ENCODE measurements around a stretch of chr19.

- PRO-cap: no peak
- RRBS: 44% methylated on average over 8 of the region's 31 CpGs
These were observed 14.8 kb downstream of the REXO1 start for GRCh38 chr19:1833074-1834281.

DNA sequence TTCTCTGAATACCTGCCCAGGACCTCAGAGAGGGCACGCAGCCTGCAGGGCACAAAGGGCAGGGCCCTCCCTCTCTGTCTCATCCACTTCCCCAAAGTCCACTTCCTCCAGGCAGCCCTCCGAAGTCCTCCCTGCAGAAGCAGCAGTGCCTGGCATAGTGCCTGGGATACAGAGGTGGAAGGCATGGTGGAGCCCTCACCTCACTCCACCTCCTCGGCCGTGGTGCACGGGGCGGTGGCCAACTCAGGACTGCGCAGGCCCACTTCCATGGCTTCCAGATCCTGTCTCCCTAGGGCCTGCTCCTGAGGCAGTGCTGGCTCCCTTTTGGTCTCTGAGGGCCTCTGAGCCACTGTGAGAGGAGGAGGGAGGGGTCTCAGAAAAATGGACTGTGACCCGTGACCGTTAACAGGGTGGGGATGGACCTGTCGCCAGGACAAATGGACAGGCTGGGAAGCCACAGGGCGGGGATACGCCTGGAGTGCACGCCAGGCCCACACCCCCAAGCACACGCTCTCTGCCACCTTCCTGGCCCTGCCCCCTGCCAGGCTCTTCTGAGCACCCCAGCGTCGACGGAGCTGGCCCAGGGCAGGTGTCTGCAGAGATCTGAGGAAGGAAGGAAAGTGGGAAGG lies 8.5 kb downstream of the REXO1 start:
- PRO-cap: no peak
- RRBS: no CpG with 5 or more reads among the region's 17 CpGs

DNA sequence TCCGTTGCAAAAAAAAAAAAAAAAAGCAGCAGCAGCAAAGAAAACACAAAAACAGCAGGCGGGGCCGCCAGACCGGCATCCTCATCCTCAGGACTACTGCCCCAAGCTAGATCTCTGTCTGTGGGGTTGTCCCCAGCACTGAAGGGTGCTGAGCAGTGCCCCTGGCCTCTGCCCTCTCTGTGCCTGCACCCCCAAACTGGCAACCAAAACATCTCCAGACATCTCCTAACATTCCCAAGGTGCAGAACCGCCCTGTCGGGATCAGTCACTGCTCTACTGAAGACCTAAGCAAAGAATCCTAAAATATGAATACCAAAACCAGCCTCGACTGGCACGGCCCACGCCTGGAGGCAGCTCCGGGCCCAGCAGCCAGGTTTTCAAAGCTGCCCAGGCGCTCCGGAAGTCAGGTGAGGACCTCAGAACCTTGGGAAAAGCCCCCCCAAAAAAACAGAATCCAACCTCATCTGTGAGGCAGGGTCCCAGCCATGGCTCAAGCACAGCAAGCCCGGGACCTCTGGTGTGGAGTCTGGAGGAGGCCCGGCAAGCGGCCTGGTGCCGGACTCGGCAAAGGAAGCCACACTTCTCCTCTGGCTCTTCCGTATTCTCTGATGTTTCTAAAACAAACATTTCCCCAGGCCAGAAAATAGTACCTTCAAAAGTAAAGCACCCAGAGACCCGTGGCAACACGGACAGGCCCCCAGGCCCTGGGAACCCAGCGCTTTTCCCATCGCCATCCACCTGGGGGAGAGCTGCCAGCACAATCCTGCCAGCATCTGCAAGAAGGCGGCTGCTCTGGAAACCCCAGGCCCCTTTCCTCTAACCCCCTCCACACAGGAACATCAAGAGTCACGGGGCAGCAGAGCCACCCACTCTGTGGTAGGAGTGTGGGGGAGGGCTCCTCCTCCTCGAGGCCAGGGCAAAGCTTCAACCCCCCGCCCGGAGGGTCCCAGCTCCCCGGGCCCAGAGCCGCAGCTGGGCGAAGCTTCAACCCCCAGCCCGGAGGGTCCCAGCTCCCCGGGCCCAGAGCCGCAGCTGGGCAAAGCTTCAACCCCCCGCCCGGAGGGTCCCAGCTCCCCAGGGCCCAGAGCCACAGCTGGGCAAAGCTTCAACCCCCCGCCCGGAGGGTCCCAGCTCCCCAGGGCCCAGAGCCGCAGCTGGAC lies 5.7 kb downstream of the REXO1 start:
- PRO-cap: no peak
- RRBS: 83% methylated on average over 5 of the region's 38 CpGs

DNA sequence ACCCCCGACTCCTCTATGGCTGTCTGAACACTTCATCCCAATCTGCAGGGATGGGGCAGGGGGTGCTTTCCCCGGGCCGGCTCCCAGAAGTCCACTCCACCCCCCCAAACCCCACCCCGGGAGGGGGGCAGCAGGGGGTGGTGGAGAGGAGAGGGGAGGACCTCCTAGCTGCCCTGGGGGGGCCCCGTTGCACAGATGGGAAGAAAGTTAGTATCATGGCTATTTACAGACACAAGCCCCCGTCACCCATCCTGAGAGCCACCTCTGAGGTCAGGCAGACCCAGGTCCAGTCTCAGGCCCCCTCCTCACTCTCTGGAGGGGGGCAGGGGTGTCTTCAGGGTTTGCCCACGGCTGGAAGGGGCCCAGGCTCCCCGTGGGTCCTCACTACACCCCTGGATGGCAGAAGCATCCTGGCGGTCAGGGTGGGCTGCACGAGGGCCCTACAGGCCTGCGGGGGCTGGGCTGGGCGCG lies 5.8 kb upstream of the REXO1 start:
- PRO-cap: no peak
- RRBS: 62% methylated on average over 1 of the region's 13 CpGs

DNA sequence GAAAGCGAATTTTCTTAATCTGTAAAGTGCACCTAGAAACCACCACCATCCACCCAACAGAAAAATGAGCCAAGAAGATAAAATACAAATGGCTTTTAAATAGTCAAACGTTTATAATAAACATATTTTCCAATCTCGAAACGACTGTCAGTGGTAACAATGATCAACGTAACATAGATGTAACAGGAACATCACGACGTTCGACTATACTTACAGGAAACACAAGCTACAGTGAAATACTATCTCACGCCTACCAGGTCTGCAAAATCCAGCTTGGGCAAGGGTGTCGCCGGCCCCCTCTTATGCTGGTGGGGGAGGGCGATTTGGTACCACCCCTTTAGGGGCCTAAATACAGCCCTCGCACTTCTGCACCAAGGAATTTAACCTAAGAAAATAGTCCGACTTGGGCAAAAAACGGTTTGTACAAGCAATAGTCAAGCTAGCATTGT lies 10.5 kb downstream of the ABHD17A start:
- PRO-cap: no peak
- RRBS: no CpG with 5 or more reads among the region's 15 CpGs

GRCh38 chr19:1875895-1876502 lies 9.3 kb downstream of the ABHD17A start:
- PRO-cap: bidirectional peak, plus-strand start at chr19:1876267, minus-strand start at chr19:1876169
- RRBS: 1% methylated on average over 7 of the region's 63 CpGs

DNA sequence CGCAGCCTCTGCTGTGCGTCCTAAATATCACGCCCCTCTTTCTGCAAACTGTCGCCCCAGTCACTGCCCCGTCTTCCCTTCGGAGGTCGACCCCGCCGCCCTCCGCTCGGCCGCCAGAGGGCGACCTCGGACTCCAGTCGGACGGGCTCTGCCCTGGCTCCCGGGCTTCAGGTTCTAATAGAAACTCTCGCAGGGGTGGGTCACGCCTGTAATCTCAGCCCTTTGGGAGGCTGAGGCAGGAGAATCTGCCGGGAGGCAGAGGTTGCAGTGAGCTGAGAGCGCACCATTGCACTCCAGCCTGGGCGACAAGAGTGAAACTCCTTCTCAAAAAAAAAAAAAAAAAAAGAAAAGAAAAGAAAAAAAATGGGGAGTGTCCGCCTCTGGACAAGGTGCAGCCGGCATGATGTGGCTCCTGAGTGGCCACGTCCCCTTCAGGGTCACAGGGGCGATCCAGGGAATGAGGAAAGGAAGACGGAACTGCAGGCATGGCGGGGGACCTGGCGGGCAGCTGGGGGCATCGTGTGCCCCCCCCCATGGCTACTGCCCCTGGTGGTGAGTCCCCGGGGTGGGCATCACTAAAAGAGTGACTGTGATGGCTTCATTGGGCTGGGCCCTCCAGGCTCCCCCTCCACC lies 11.5 kb upstream of the CSNK1G2 start:
- PRO-cap: unidirectional peak, plus-strand start at position 177 of the sequence; unidirectional peak, plus-strand start at position 238 of the sequence; unidirectional peak, plus-strand start at position 464 of the sequence
- RRBS: 2% methylated on average over 4 of the region's 31 CpGs

DNA sequence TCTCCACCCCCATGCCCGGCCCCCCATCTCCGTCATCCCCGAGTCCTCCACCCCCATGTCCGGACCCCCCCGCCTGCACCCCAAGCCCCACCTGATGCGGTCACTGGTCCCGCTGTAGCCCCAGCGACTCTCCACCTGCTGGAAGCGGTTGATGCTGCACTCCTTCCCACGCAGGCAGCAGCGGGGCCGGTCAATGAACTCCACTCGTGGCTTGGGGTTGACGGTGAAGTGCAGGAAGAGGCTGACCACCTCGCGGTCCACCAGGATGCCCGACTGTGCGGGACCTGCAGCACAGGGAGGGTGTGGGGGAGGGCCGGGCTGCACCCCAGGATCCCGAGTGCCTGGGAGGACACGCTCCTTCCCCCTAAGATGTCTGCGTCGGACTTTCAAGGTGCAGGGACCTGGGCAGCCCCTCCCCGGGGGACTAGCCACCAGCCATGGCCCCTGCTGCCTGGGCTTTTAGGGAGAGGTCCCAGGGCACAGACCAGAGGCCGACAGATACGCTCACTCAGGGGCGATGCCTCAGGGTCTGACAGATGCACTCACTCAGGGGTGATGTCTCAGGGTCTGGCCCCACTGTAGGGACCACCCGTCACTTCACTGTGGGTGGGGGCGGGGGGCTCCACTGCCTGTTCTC lies 28.0 kb downstream of the BTBD2 start:
- PRO-cap: no peak
- RRBS: 60% methylated on average over 7 of the region's 29 CpGs

DNA sequence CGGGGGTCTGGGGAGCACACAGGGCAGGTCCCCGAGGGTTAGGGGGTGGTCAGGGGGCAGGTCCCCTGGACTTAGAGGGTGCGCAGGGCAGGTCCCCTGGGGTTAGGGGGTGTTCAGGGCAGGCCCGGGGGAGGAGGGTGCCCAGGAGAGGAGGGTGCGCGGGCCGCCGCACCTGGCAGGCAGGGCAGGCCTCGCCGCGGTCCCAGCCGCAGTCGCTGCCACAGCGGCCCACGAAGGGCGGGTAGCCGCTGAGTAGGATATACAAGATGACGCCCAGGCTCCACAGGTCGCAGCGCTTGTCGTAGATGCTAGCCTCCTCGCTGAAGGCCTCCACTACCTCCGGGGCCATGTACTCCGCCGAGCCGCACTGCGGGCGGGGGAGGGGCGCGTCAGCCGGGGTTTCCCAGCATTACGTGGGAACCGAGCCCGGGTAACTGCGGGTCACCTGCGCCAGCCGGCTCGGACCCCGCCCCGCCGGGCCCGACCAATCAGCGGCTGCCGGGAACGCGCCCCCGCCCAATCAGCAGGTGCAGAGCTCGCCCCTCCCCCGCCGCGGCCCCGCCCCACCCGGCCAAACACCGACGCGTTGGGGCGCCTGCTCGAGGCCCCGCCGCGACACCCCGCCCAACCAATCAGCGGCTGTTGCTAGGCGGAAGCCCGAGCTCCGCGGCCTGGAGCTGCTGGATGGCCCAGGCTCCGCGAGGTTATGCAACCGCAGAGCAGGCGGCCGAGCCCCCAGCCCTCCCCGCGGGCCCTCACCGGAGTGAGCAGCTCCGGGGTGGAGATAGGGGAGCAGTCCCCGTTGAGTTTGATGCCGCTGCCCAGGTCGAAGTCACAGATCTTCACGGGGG lies 9.2 kb downstream of the MKNK2 start:
- PRO-cap: bidirectional peak, plus-strand start at position 682 of the sequence, minus-strand start at position 638 of the sequence
- RRBS: 7% methylated on average over 22 of the region's 80 CpGs

DNA sequence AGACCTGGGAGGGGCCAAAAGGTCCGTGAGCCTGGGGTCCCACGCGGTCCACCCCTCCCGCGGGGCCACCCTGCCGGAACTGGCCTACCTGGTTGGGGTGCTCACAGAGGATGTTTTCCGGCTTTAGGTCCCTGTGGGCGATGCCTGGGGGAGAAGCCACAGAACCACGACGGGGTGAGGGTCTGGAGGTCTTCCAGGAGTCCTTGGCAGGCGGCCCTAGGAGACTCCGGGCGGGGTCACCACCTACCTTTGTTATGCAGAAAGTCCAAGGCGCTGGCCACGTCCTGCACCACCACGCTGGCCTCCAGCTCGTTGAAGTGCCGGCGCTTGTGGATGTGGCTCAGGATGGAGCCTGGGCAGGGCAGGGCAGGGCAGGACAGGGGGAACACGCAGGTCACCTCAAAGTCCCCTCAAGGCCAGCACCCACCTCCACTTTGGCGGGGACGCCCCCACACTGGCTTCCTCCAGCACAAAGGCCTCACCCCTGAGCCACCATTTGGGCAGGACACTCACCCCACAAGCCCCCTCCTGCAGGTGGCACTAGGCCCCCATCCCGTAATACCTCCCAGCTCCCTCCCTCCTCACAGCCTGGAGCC lies 8.4 kb downstream of the MKNK2 start:
- PRO-cap: no peak
- RRBS: 10% methylated on average over 8 of the region's 23 CpGs

DNA sequence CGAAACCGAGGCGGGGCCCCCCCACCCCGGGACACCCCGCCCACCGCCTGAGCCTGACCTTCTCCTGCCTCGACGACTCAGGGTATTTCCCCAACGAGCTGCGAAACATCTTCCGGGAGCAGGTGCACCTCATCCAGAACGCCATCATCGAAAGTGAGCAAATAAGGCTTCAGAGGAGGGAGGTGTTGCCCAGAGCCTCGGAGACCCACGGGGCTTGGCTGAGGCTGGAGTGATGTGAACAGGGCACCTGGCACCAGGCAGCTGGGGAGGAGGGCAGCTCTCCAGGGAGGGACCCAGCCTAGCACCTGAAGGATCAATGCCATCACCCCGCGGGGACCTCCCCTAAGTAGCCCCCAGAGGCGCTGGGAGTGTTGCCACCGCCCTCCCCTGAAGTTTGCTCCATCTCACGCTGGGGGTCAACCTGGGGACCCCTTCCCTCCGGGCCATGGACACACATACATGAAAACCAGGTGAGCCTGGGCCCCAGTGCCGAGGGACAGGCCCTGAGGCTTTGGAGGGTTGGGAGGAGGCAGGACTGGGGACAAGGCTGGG lies 704 bp downstream of the IZUMO4 start:
- PRO-cap: no peak
- RRBS: 8% methylated on average over 9 of the region's 22 CpGs

DNA sequence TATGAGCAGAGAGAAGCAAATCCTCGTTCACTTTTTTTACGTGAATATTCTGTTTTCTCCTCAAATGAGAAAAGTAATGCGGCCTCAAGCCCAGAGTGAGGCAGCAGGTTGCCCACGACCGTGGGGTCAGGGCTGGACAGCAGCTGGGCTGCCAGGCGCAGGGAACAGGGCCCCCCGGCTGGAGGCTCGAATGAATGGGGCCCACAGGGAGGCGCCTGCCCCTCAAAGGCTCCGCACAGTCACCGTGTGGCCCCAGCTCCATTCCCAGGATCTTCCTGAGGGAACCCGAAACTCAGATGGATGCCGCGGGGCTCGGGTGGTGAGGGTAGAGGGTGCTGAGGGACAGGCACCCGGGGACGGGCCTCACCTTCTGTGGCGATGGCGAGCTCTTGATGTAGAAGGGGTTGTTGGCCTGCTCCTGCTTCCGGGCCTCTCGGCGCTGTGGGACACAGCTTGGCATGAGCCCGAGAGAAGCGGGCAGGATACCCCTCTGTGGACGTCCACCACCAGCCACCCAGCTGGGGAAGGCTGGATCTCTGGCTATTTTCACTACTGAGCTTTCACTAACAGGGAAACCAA lies 19.2 kb downstream of the IZUMO4 start:
- PRO-cap: no peak
- RRBS: 96% methylated on average over 5 of the region's 25 CpGs

GRCh38 chr19:2121596-2122214 lies 25.0 kb downstream of the IZUMO4 start:
- PRO-cap: no peak
- RRBS: 97% methylated on average over 9 of the region's 24 CpGs

GRCh38 chr19:2126955-2127516 lies 24.3 kb downstream of the AP3D1 start:
- PRO-cap: no peak
- RRBS: no CpG with 5 or more reads among the region's 23 CpGs

DNA sequence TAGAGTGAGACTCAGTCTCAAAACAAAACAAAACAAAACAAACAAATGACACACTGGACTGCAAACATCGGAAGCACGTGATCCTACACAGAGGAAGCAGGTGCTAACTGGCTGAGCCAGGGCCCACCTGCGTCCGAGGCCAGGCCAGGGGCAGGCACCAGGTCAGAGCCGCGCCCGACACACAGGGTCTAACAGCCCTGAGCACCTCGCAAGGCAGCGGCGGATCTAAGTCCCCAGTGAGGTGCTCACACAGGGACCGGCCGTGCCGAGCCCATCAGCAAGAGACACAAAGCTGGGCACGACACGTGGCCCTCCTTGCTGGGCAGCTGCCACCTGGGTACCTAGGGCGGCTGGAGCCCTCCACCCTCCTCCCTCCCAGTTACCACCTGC lies 15.9 kb downstream of the AP3D1 start:
- PRO-cap: no peak
- RRBS: no CpG with 5 or more reads among the region's 16 CpGs

GRCh38 chr19:2142394-2143028 lies 8.9 kb downstream of the AP3D1 start:
- PRO-cap: no peak
- RRBS: 73% methylated on average over 4 of the region's 18 CpGs

DNA sequence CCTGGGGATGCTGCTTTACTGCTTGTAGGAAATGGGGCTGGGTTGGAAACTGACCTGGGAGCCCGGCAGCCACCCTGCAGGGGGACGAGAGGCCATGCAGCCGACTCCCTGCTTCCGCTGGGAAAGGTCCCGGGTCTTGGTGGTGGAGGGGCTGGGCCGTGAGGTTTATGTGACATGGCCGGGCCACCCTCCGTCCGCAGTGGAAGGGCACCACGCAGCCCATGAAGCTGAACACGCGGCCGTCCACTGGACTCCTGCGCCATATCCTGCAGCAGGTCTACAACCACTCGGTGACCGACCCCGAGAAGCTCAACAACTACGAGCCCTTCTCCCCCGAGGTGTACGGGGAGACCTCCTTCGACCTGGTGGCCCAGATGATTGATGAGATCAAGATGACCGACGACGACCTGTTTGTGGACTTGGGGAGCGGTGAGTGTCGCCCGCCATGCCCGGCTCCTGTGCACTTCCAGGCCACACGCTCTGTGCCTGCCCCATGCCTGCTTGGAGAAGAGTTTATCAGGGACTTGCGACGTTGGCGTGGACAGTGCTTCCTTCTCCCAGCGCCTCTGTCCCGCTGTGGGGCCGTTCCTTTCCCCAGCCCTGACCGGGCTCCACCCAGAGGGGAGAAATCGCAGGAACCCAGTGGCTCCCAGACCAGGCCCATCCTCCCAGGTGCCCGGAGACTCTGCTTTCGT lies 27.2 kb downstream of the DOT1L start:
- PRO-cap: no peak
- RRBS: 94% methylated on average over 10 of the region's 39 CpGs

- PRO-cap: no peak
- RRBS: under 1% methylated on average over 7 of the region's 25 CpGs
These were observed 260 bp downstream of the SF3A2 start for GRCh38 chr19:2236966-2237202.

GRCh38 chr19:2272913-2273351 lies 9.0 kb downstream of the PEAK3 start:
- PRO-cap: no peak
- RRBS: 27% methylated on average over 6 of the region's 25 CpGs

DNA sequence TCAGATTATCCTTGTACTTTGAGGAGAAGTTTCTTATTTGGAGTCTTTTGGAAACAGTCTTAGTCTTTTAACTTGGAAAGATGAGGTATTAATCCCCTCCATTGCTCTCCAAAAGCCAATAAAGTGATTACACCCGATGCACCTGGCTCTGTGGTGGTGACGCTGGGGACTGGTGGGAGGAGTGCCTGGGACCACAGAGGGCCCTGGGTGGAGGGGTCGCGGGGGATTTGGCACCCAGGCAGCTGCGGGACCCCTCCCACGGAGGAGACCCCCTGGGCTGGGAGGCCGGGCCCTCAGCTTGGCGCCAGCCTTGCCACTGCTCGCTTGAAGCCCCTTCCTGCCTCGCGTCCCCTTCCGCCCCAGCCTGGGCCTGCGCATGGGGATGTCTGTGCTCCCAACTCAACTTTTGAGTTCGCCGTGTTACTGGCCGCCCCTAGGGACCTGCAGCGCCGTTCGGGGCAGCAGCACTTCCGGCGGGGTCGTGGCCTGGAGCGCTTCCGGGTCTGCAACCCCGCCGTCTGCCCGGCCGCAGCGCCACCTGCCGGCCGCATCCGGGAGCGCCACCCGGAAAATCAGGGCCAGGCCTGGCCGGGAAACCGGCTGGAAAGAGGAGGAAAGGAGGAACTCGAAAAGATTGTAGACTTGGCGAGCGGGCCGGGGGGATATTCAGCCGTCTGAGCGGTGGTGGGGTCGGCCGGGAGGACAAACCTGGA lies 8.5 kb downstream of the PEAK3 start:
- PRO-cap: bidirectional peak, plus-strand start at position 487 of the sequence, minus-strand start at position 451 of the sequence
- RRBS: 0% methylated on average over 1 of the region's 44 CpGs